GM23248 (cell line): ENCODE measurements around the genes ZNF469 and RNF166.

- RAMPAGE, long total RNA = no peak
These were observed 75.5 kb downstream of the BANP start for GRCh38 chr16:88026708-88027168.

DNA sequence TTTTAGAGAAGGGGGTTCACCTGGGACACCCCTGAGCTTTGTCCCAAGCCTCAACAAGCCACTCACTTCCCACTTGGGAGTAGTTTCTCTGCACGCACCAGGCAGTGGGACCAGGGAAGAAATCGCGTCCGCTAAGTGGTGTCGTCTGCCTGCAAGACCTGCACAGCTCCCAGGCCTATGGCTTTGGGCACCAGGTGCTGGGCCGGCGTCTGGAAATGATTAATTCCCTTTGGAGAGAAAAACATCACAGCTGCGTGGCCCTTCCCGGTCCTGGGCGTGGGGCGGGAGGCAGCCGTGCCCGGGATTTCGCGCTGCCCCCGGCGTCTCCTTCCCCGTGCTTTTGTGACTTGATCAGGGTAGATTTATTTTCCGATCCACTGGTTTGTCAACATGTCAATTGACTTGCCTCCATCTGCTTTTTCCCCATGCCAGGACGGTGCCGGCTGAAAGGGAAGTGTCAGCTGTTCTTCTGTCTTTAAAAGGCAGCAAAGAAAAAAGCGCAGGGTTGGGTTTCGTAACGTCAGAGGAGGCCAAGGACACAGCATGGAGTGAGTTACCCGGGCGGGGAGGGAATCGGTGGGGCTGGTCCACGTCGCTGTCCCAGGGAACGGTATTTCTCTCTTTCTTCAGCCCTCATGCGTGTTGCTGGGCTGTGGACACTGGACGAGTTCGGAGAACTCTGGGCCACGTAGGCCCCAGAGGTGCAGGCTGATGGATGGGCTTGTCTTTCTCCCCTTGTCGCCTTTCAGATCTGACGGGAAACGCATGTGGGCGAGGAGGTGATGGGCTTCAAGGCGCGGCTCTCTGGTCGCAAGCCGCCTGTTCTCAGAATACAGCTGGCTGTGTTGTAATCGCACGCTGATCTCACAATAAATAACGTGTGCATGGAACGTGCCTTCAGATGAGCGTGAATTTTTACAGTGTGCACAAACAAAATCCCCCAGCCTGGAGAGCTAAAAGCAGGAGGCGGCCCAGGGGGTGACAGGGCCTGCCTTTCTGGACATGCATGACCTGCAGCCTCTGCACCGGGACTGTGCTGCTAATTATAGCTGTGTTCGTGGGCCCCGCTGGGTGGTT, 188.1 kb upstream of the ZNF469 start:
- RAMPAGE, long total RNA = no peak

DNA sequence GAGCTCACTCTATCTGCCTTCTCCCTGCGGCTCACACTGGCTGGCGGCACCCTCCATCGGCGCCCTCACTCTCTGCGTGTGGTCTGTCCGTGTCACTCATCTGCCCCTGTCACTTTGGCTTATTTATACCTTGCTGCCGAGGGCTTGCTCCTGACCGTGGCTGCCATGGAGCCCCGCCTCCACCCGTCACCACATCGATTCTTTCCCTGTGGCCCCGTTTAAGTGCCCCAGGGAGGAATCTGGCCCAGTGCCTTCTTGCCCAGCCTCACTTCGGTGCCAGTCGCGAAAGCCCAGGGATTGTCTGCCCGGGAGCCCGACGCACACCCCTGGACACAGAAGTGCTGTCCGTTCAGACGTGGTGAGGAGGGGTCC, 115.7 kb upstream of the ZNF469 start:
- RAMPAGE, long total RNA = no peak

DNA sequence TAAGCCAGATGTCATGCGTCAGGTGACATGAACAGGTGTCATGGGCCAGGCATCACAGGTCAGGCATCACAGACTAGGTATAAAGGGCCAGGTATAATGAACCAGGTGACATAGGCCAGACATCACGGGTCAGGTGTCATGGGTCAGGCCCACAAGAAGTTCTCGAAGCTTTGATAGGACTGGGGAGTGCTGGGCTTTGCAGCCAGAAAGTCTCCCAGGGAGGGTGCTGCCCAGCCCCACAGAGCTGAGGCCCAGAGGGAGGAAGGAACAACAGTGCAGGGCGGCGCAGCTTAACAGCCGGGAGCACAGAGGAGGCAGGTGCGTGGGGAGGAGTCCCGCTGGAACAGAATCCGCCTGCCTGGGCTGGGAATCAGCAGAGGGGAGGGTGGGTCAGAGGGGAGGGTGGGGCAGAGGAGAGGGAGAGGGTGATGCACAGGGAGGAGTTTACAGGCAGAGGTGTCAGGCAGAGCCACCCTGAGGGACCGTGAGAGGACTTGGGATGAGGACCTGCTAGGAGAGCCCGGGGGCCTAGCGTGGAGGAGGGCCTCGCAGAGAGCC, 42.3 kb upstream of the ZNF469 start:
- RAMPAGE, long total RNA = no peak

DNA sequence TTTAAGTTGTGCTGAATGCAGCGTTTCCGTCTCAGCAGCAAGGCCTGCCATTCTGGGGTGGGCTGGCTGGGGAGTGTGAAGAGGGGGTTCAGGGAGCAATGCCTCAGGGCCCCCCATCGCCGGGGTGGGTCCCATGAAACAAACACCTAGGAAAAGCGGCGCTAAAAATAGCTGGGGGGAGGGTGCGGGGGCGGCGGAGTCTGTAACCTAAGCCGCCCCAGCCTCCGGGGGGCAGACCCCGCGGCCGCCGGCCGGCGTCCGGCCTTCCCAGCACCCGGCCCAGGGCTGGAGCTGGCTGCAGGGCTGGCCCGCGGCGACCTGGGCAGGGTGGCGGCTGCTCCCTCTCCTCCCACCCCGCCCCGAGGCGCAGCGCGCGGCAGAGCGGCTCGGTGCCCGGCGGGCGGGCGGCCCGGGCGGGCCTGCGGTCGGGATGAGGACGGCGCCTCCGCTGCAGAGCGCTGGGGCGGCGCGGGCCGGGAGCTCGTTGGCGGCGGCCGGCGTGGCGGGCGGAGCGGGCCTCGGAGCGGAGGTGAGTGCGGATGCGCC, at the start of gene ZNF469:
Gene ZNF469 (plus strand): TSS at position 234 of the 546 bp plus-strand sequence.
- RAMPAGE, long total RNA = no peak

DNA sequence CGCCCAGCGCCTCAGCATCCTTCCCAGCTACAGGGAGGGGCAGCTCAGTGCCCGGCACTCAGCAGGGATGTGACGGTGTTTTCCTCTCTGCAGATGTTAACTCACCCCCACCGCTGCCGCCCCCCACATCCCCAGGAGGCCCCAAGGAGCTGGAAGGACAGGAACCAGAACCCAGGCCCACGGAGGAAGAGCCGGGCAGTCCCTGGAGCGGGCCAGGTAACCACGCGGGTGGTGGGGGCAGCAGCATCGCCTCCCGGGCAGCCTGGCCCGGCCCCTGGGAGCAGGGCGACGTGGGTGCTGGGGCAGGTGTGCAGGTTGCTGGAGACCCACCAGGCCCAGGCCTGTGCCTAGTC, 35.8 kb downstream of the ZFPM1 start:
- RAMPAGE, long total RNA = no peak

DNA sequence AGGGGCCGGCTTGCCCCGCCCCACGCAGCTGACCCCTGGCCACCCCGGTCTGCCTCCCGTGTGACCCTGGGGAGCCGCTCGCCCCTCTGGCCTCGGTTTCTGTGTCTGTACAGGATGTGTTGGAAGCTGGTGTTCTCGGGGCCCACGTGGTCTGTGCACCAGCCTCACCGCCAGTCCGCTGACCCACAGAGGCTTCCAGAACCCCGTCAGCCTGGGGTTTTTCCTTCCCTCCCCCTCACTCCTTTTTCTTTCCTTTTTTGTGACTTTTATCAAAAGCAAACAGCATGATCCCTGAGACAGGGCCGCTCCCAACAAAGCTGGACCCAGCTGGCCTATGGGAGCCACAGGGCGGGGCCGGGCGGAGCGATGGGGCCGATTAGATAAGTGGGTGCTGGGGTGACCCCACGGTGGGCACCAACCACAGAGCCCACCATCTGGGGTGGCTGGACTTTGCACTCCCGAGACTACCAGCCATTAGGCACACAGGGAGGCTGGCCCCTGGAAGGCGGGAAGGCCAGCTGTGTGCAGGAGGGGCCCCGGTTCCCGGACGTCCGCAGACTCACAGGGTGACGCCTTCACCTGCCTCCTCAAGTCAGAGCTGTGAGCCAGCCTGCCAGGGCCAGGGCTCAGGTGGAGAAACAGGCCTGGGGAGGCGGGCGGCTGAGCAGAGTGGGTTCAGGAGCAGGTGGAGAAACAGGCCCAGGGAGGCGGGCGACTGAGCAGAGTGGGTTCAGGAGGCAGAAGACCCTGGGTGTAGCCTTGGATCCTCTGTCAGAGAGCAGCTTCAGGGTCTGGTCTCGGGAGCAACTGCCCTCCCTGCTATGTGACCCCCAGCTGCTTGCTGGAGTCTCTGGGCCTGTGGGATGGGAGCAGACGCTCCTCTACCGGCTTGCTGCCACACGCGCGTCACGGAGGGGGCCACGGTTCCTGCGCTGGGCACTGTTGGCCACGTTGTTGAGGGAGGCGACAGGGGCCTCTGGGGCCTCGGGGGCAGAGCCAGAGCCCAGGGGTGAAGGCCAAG, 56.2 kb downstream of the ZFPM1 start:
- RAMPAGE, long total RNA = no peak

- RAMPAGE, long total RNA = no peak
These were observed 8.9 kb downstream of the ZC3H18 start for GRCh38 chr16:88579008-88579631.

- RAMPAGE, long total RNA = no peak
These were observed 389 bp downstream of the CYBA start for GRCh38 chr16:88650557-88650770.

GRCh38 chr16:88662180-88662682, 660 bp downstream of the MVD start:
- RAMPAGE, long total RNA = no peak

GRCh38 chr16:88664751-88665272, 1.9 kb upstream of the MVD start:
- RAMPAGE, long total RNA = no peak

DNA sequence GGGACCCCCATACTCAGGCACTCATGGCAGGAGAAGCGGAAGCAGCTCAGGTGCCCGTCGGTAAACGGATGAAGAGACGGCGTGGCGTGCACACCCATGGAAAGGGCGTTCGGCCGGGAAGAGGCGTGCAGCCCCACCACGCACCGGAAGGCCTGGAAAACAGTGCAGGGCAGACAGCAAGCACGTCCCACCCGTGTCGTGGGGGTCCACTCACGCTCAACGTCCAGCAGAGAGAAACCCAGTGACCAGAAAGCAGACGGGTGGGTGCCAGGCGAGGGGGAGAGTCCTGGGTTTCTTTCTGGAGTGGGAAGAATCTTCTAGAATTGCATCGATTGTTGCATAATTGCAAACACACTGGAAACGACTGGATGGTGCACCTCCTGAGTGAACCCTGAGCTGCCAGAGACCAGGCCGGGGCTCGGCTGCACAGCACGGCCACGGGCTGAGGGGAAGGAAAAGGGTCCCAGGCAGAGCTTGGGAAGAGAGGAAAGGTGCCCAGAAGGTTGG, 3.2 kb downstream of the RNF166 start:
- RAMPAGE, long total RNA = no peak

- RAMPAGE, long total RNA = no peak
These were observed at the start of gene RNF166 for GRCh38 chr16:88705635-88706636. Gene RNF166, minus strand, starts transcription at chr16:88706408.

DNA sequence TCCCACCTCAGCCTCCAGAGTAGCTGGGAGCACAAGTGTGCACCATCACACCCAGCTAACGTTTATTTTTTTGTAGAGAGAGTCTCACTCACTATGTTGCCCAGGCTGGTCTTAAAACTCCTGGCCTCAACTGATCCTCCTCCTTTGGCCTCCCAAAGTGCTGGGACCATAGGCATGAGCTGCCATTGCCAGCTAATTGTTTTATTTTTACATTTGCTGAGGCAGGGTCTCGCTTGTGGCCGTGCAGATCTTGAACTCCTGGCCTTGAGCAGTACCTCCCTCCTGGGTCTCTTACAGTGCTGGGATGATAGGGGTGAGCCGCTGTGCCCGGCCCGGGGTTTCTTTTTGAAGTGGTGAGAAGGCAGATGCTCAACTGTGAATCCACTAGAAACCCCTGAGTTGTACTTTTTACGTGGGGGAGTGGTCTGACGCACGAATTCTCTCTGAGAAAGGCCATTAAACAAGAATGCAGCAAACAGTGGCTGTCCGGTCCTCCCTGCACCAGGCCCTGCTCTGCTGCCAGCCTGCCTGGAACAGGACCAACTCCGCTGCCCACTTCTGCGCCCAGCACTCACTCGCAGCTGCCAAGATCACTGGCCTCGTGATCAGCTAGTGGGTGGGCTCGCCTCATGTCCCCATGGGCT, 12.6 kb downstream of the CTU2 start:
- RAMPAGE, long total RNA = no peak

DNA sequence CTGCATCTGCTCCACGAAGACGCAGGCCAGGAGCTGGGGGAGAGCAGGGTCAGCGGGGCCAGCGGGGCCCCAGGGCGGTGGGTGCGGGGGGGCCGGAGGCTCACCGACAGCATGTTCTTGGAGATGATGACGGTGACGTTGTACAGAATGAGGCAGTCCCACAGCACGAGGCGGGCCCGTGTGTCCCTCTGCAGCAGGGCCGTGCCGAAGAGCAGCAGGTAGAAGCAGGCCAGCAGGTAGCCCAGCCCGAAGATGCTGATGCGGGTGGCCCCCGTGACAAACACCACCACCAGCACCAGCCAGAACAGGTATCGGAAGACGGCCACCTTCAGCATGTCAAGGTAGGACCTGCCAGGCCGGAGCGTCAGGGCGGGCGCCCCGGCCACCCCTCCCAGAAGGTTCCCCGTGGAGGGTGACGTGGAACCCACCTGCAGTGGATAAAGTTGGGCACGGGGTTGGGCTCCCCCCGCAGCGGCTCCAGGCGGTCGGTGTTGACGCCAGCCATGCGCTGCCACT, 20.4 kb downstream of the CTU2 start:
- RAMPAGE, long total RNA = no peak

GRCh38 chr16:88738288-88738592, 31.9 kb downstream of the CTU2 start:
- RAMPAGE, long total RNA = no peak

- RAMPAGE, long total RNA = no peak
These were observed 21.4 kb downstream of the PIEZO1 start for GRCh38 chr16:88763465-88764184.

DNA sequence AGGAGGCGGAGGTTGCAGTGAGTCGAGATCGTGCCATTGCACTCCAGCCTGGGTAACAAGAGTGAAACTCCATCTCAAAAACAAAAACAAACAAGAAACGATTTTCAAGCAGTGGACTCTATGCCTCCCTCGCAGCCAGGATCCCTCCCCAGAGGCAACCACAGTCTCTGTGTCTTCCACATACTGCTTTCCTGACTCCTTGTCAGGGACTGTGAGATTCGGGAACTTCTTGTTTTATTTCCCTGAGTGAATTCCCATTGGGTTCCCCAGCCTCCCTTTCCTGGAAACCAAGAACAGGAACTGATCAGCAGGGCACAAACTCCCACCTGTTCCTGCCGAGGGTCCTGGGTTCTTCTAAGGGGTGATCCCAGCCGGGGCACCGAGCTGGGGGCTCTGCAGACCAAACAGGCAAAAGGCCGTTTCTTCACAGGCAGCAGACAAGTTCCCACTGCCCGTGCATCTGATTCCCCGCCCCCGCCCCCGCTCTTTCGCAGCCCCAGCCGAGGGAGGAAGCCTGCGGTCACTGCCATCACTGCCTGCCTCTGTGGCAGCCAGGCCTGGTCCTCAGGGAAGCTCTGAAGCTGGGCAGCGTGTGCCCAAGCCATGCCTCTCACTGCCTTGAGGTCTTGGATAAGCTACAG, 5.4 kb upstream of the PIEZO1 start:
- RAMPAGE, long total RNA = no peak

DNA sequence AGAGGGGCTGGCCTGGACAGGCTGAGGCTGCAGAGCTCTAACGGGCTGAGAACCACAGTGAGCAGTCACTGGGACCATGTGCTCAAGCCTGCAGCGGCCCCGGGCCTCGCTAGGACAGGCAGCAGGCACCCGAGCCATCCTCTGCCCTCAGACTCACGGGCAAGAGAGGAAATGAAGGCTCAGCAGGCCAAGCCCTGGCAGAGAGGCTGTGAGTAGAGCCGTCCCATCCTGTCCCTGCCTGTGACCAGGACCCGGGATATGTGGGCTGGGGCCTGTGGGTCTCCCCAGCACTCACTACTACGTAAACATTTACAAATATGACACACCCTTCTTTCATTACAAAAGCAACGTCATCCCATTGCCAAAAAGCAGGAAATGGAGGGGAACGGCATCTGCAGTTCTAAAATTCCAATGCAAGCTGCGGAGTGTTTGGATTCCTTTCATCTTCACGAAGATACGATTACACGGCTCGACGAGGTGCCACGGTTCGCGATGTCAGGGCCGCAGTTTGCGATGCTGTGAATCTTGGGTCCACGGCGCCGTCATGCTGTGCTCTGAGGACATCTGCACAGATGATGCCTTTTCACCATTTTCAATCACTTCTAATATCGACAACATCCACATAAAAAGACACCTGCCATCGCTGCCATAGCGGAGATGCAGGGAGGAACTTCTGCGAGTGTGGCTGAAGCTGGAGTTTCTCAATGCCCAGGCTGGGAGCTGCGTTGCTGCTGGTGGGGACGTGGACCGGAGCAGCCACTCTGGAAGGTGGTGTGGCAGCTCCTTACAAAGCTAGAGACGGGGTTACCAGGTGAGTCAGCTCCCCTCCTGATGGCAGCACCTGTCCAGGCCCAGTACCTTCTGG, 6.7 kb upstream of the APRT start:
- RAMPAGE, long total RNA = no peak

- RAMPAGE, long total RNA = no peak
These were observed 21.5 kb downstream of the GALNS start for GRCh38 chr16:88834947-88835997.